ENCODE measurements around the genes ABCF3, VWA5B2, PSMD2 and THPO.

- PRO-cap, 4 experiments, result peak in 1 of 4 experiments; most common minus-strand start chr3:183276842 (in 1)
- RAMPAGE, long total RNA, 2 experiments, result no peak in any of the 2 experiments
- RRBS, result no CpG with 5 or more reads among the region's 6 CpGs
Measured at GRCh38 chr3:183276585-183276995, 23.5 kb downstream of the B3GNT5 start.

- PRO-cap, 4 experiments, result peak in 1 of 4 experiments; most common plus-strand start chr3:183287778 (in 1)
- RAMPAGE, long total RNA, 2 experiments, result no peak in any of the 2 experiments
- RRBS, result no CpG with 5 or more reads among the region's 11 CpGs
Measured at GRCh38 chr3:183287263-183288306, 34.5 kb downstream of the B3GNT5 start.

DNA sequence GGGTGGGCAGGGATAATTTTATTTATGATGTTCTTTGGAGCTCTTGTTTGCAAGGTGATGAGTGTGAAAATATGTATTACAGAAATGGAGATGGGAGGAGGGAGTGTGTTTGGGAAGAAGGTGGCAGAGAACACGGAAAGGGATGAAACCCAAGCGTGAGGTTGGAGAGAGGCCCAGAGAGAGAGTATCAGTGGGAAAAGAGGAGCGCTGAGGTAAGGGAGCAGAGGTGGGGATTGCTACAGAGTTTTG, 5.6 kb upstream of the KLHL24 start:
- PRO-cap, 4 experiments, result no peak in any of the 4 experiments
- RAMPAGE, long total RNA, 2 experiments, result no peak in any of the 2 experiments
- RRBS, result no CpG with 5 or more reads among the region's 3 CpGs

- PRO-cap, 4 experiments, result peak in 2 of 4 experiments; most common minus-strand start chr3:183980575 (in 1)
- RAMPAGE, long total RNA, 2 experiments, result no peak in any of the 2 experiments
- RRBS, result no CpG with 5 or more reads among the region's 7 CpGs
Measured at GRCh38 chr3:183980289-183980938, 37.3 kb downstream of the ABCC5 start.

GRCh38 chr3:184015332-184016243, 2.1 kb downstream of the ABCC5 start:
- PRO-cap, 4 experiments, result no peak in any of the 4 experiments
- RAMPAGE, long total RNA, 2 experiments, result no peak in any of the 2 experiments
- RRBS, result no CpG with 5 or more reads among the region's 12 CpGs

- PRO-cap, 4 experiments, result no peak in any of the 4 experiments
- RAMPAGE, long total RNA, 2 experiments, result no peak in any of the 2 experiments
- RRBS, result no CpG with 5 or more reads among the region's 6 CpGs
Measured at GRCh38 chr3:184081430-184081771, 15.5 kb upstream of the HTR3E start.

- PRO-cap, 4 experiments, result peak in 4 of 4 experiments; most common plus-strand start chr3:184186191 (in 4); most common minus-strand start chr3:184185885 (in 3)
- RAMPAGE, long total RNA, 2 experiments, result start-site peak on the plus strand in 2 of 2 experiments, at chr3:184186176-184186203 at its widest, 148 to 550 reads per replicate
- RRBS, result 2% methylated on average over 30 of the region's 70 CpGs
Measured at GRCh38 chr3:184185076-184186261, at the start of gene ABCF3. Gene ABCF3, plus strand, starts transcription at chr3:184186199.

- PRO-cap, 4 experiments, result peak in 2 of 4 experiments; most common plus-strand start chr3:184229602 (in 2); most common minus-strand start chr3:184229417 (in 1)
- RAMPAGE, long total RNA, 2 experiments, result no peak in any of the 2 experiments
- RRBS, result 3% methylated on average over 5 of the region's 54 CpGs
Measured at GRCh38 chr3:184229191-184229716, at the start of gene VWA5B2. Gene VWA5B2, plus strand, starts transcription at chr3:184229585.

DNA sequence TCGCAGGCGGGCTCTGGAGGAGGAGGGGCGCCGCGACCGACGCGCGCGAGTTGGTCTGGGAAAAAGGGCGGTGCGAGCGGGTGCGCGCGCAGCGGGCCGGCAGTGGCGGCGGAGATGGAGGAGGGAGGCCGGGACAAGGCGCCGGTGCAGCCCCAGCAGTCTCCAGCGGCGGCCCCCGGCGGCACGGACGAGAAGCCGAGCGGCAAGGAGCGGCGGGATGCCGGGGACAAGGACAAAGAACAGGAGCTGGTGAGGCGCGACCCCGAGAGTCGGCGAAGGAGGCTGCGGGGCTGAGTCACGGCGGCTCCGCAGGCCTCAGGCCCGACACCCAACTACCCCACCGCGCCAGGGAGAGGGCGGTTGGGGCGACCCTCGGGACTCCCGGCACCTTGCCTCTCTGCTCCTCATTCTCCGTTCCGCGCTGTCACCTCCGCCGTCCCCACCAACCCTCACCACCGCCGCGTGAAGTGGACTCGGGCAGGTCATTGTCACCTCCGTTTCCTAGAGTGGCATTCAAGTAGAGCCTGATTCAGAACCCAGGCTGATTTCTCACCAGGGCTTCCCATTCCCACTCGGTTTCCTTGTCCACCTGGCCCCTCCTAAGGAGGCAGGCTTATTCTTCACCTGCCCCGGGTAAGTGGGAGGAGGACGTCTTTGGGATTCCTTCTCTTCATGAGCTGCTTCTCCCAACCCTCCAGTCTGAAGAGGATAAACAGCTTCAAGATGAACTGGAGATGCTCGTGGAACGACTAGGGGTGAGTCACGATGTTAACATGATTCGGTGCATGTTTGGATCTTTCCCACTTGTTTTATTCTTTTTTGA, at the start of gene PSMD2:
Gene PSMD2, plus strand, starts transcription at position 89 of the 823 bp plus-strand sequence.
- PRO-cap, 4 experiments, result peak in 4 of 4 experiments; most common plus-strand start position 102 of the sequence (in 4)
- RAMPAGE, long total RNA, 2 experiments, result start-site peak on the plus strand in 1 of 2 experiments, centred at position 106 of the sequence, 41 reads per replicate
- RRBS, result 2% methylated on average over 21 of the region's 67 CpGs

DNA sequence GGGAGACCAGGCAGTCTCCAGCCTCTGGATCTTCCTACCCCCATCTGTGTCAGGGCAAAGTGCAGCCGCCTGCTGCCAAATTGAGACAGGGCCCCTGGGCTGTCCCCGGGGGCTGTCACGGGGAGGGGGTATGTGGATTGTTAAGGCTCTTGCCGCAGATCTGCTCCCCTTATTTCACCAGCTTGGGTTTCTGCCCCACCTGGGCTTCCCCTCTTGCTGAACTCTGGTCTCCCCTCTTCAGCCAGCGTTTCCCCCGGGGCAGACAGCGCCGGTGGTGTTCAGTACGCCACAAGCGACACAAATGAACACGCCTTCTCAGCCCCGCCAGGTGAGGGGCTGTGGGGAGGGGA, 1.5 kb downstream of the EIF4G1 start:
- PRO-cap, 4 experiments, result no peak in any of the 4 experiments
- RAMPAGE, long total RNA, 2 experiments, result no peak in any of the 2 experiments
- RRBS, result no CpG with 5 or more reads among the region's 12 CpGs

DNA sequence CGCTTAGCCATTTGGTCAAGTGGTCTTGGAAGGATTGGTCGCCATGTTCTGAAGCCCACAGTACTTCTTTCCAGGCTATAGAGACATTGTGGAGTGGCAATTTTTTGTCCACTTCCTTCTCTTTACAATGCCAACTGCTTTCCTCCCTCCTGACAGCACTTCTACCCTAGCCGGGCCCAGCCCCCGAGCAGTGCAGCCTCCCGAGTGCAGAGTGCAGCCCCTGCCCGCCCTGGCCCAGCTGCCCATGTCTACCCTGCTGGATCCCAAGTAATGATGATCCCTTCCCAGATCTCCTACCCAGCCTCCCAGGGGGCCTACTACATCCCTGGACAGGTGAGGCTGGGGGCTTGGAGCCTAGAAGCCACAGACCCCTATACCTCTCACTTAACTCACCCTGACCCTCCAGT, 2.8 kb downstream of the EIF4G1 start:
- PRO-cap, 4 experiments, result no peak in any of the 4 experiments
- RAMPAGE, long total RNA, 2 experiments, result start-site peak on the plus strand in 1 of 2 experiments, centred at position 237 of the sequence, 18 reads per replicate
- RRBS, result no CpG with 5 or more reads among the region's 6 CpGs

DNA sequence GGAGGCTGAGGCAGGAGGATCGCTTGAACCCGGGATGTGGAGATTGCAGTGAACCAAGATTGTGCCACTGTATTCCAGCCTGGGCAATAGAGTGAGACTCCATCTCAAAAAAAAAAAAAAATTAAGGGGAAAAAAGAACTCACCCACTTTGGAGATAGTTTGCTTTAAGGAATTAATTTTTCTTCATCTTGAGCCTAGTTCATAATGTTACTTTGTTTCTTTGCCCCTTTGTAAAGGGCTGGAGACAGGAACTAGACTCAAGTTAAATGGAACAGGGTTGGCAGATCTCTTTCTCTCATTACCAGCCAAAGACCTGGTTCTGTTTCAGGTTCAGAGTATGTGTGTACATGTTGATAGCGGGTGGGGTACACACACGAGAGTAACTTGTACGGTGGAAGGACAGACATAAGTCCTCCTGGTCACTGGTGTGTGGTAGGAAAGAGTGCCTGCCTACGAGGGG, 4.6 kb downstream of the EIF4G1 start:
- PRO-cap, 4 experiments, result peak in 1 of 4 experiments; most common minus-strand start position 434 of the sequence (in 1)
- RAMPAGE, long total RNA, 2 experiments, result no peak in any of the 2 experiments
- RRBS, result no CpG with 5 or more reads among the region's 6 CpGs

DNA sequence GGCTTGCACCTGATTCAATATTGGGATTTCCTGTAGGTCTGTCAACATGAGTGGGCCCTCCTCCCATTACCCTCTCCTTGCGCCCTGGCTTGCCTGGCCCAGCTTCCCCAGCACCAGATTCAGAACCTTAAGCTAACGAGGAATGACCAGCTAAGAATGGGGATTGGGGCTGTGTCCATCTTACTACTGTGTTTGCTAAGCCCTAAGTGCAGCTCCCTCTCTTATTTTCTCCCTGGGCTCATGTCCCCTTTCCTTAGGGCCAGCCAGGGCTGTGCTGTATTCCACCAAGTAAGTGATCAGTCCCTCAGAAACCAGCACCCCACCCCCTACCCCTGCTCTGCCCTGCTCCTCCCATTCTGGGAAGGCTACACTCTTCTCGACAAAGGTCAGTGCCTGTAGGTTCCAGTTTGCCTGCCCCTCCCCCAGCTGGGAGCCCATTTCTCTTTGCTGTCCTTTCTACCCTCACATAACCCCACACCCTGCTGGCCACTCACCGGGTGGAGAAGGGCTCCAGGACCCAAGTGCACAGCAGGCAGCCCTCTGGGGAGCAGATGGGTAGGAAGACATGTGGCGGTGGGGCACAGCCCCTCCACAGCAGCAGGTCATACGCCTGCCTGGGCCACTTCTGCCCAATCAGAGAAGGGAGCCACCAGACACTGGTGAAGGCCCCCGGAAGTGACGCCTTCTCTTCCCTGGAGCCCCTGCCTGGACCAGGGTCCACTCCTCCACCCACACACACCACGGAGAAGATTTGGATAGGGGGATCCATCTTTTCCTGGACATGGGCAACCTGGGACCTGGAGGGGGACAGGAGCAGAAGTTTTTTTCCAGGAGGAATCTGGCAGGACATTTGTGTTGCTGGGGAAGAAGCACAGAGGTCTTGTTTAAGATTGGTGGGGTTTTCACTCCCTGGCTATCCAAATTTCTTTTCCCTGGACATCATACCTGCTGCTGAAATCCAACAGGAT, at the start of gene THPO:
Gene THPO, minus strand, starts transcription at position 627 of the 968 bp plus-strand sequence.
- PRO-cap, 4 experiments, result no peak in any of the 4 experiments
- RAMPAGE, long total RNA, 2 experiments, result no peak in any of the 2 experiments
- RRBS, result no CpG with 5 or more reads among the region's 9 CpGs

DNA sequence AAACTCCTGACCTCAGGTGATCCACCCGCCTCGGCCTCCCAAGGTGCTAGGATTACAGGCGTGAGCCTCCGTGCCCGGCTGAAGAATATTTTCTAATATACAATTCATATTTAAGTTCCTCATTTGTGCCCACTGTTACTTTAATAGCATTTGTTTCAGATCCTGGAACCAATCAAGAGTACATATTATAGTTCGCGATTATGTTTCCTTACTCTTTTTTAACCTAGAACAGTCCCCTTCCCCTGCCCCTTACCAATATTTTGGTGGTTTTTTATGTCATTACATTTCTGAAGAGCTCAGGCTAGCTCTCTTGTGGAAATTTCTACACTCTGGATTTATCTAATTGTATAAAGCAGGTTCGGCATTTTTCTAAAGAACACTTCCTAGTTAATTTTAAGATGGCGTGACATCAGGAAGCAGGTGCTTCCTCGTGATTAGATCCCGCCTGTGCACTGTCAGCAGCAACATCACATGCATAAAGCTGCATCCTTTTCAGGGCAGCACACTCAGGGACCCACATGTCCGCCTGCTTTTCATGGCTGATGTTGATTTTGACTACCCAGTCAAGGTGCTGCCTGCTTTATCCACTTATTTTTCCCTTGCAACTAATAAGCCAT, 88.7 kb upstream of the EPHB3 start:
- PRO-cap, 4 experiments, result peak in 1 of 4 experiments; most common plus-strand start position 519 of the sequence (in 1); most common minus-strand start position 371 of the sequence (in 1)
- RAMPAGE, long total RNA, 2 experiments, result no peak in any of the 2 experiments
- RRBS, result no CpG with 5 or more reads among the region's 12 CpGs

DNA sequence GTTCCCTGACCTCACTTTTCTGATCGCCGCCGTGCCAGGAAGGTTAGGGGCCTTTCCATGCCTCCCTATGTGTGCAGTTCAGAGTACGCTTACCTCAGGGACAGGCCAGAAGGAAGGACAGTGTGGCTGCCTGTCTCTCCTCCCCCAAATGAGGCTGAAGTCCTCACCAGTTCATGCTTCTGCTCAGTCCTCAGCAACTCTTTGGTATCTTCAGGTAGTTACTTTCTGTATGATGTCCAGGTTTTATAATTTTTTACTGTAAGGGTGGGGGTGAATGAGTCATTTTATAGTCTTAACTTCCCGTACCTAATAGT, 98.7 kb downstream of the VPS8 start:
- PRO-cap, 4 experiments, result no peak in any of the 4 experiments
- RAMPAGE, long total RNA, 2 experiments, result no peak in any of the 2 experiments
- RRBS, result no CpG with 5 or more reads among the region's 5 CpGs

- PRO-cap, 4 experiments, result peak in 2 of 4 experiments; most common plus-strand start chr3:185150891 (in 1); most common minus-strand start chr3:185150728 (in 1)
- RAMPAGE, long total RNA, 2 experiments, result no peak in any of the 2 experiments
- RRBS, result no CpG with 5 or more reads among the region's 1 CpG
Measured at GRCh38 chr3:185150648-185151100, 2.2 kb downstream of the C3orf70 start.

DNA sequence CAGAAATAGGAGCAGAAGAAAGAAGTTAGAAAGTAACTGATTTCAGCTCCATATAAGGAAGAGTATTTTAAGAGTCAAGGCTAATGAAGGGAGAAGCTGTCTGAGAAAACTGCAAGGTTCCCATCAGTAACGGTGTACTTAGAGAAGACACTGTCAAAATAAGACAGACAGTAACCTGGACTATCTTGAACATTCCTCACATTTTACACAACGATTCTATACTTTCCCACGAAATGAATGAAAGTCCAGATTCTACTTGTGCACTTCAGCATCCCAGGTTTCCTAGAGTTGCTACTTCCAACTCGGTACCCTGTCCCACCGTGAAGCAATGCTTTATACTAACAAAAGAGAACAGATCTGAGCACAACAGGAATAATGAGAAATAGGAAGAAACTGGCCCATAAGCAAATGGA, 1.8 kb downstream of the C3orf70 start:
- PRO-cap, 4 experiments, result peak in 4 of 4 experiments; most common plus-strand start position 83 of the sequence (in 4)
- RAMPAGE, long total RNA, 2 experiments, result no peak in any of the 2 experiments
- RRBS, result no CpG with 5 or more reads among the region's 5 CpGs

DNA sequence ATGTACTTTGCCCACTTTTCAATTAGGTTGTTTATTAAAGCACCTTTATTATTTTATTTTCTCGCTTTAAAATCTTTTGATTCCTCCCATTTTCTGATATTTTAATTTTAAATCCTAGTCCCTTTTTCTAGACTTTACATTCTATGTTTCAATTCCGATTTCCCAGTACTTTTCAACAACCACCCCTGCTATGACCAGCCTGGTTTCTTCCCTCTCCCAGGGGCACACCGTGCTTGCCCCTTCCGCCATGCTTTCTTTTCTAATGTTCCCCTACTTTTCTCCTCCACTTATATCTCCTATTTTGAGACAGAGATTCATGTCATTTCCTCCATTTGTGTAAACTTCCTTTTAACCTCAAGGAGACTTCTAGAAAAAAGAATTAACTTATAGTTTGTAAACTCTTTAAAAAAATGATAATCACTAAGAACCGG, 38.5 kb upstream of the MAP3K13 start:
- PRO-cap, 4 experiments, result no peak in any of the 4 experiments
- RAMPAGE, long total RNA, 2 experiments, result no peak in any of the 2 experiments
- RRBS, result no CpG with 5 or more reads among the region's 5 CpGs

DNA sequence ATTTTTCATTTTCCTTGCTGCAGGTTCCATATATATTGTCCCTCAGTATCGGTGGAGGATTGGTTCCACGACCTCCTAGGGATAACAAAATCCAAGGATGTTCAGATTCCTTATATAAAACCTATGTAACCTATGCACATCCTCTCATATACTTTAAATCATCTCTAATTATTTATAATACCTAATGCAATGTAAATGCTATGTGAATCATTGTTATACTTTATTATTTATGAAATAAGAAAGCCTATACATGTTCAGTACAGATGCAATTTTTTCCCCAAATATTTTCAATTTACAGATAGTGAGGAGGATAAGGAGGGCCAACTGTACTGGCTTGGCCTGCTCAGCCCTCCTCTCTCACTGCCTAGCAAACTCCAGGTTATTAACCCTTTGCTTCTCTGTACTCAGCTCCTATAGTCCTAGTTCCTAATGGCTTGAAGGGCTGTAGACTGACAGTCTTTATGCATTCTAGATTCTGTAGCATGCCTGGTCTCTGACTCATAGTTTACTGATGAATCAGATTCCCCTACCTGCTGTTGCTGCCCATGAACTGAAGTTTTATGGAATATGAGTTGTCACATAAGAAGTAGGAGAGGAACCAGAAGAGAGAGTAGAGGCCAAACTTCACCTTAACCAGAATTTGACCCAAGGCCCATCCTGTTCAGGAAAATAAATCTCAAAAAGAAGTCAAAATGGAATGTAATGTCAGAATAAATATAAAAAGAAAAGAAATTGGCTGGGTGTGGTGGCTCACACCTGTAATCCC, 27.2 kb upstream of the MAP3K13 start:
- PRO-cap, 4 experiments, result no peak in any of the 4 experiments
- RAMPAGE, long total RNA, 2 experiments, result no peak in any of the 2 experiments
- RRBS, result no CpG with 5 or more reads among the region's 2 CpGs

DNA sequence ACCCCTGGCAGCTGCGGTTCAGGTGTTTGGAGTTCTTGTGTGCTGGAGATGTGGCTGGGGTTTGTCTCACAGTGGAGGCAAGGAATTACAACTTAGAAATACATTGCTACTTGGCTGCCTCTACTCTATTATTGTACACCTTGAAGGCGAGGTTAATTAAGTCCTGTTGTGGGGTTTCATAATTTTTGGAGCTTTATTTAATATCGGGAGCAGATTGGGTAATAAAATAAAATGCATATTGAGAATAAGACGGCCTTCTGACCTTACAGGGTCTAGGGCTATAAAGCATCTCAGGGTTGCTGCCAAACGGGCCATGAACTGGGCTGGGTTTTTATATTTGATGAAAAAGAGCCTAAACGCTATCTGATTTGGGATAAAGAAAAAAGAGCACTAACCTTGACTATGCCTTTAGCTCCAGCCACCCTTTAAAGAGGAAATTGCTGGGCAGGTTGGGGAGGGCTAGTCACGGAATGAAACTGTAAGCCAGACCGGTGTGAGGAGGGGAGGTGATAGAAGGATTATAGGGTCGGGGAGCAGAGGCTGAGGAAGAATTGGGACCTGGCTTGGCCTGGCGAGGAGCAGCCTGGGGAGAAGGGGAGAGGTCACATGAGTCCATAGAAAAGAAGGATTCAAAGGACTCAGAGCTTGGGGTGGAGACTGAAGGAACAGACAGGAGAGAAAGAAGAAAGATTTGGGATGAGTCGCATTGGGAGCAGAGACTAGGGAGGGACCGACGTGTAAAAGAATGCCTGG, 15.3 kb downstream of the MAP3K13 start:
- PRO-cap, 4 experiments, result no peak in any of the 4 experiments
- RAMPAGE, long total RNA, 2 experiments, result no peak in any of the 2 experiments
- RRBS, result no CpG with 5 or more reads among the region's 13 CpGs